REH cell (cell line): ENCODE results near the gene ANP32D.

GRCh38 chr12:47874361-47875303, 30.2 kb downstream of the VDR start:
- PRO-cap: no peak

- PRO-cap: no peak
Measured at GRCh38 chr12:47903783-47904455, 875 bp downstream of the VDR start.

DNA sequence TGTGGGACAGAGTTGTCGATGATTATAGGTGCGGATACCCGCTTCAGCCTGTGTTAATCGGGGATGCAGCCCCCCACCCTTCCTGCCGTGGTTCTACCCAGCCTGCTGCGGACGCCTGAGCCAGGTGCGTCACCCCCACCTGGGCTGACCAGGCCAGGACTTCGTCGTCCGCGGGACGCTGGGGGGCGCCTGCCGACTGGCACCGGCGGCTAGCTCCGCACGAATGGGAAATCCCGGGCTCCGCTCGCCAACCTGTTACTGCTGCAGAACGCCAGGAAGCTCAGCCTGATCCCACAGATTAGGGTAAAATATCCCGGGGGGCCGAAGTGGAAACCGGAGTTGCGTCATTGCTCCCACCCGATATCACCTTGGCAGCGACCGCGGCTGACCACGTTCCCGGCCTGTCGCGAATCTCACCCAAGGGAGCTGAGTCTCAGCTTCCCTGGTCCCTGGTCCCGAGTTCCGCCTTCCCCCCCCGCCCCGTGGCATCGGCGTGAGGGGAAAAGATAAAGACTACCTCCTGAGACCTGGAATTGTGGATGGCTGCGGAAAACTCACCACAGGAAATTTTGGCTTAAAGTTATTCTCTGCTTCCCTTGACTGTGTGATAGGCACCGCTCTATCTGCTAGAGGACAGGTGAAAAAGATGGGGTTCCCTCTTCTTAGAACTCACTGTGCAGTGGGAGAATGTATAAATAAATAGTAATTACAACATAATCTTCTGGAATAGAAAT, 634 bp upstream of the VDR start:
- PRO-cap: no peak

- PRO-cap: no peak
Measured at GRCh38 chr12:48021674-48022409, 17.6 kb upstream of the COL2A1 start.

GRCh38 chr12:48106464-48106640, 473 bp upstream of the SENP1 start:
- PRO-cap: no peak

- PRO-cap: bidirectional peak, plus-strand start at chr12:48183204, minus-strand start at chr12:48183080
Measured at GRCh38 chr12:48182841-48183392, 527 bp upstream of the CCDC184 start.

DNA sequence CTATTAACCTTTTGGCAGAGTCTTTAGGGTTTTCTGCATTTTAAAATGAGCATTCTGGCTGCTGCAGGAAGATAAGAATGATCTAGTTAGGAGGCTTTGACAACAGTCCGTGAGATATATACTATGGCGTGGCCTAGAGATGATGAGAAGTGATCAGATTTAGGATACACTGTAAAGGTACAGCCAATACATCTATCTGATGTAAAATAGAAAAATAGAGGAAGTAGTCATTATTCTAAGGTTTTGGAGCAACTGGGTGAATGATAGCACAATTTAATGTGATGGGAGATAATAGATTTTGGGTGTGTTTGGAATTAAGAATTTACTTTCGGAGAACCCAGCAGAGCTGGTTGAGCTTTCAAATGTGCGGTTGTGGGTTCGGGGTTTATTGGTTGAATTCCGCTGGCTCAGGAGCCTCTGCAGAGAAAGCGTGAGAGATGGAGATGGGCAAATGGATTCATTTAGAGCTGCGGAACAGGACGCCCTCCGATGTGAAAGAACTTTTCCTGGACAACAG, at the start of gene ANP32D:
TSS of gene ANP32D (plus strand) at position 332 of the 517 bp plus-strand sequence.
- PRO-cap: no peak

GRCh38 chr12:48656704-48656959, 25.4 kb downstream of the KANSL2 start:
- PRO-cap: no peak

GRCh38 chr12:48681145-48682090, 620 bp downstream of the KANSL2 start:
- PRO-cap: unidirectional peak, plus-strand start at chr12:48681514; unidirectional peak, minus-strand start at chr12:48681969

DNA sequence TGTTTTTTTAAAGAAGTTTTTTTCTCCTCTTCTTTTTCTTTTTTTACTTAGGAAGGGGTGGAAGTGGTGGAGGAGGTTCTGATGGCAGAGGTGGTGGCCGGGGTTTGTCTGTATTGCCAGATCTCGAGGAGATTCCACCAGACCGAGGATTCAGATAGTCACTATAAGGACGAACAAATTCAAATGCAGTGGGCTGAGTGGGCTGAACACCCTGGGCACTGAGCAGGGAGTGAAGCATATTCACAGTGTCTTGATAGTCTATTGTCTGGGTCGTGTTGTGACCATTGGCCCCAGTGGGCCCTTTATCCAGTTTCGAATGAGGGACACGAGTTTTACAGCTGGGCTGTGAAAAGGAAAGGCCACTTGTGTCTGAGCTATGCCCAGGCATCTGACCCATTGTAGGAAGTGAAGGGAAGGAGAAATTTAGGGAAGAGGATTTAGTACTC, 11.0 kb upstream of the KANSL2 start:
- PRO-cap: no peak

DNA sequence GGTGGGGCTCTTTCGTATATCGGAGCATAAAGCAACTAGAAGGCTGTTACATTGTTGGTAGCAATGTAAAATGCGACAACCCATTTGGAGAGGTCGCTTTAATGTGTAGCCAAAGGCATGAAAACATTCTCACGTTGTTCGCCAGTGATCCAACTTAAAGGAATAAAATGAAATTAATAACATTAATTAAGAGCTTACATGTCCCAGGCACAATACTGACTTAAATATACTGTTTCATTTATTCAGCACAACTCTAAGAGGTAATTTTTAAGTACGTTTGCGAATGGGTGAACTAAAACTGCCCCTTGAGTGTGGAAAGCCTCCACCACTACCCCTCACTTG, 982 bp upstream of the CCNT1 start:
- PRO-cap: unidirectional peak, minus-strand start at position 74 of the sequence

GRCh38 chr12:48768252-48768751, 20.6 kb downstream of the ADCY6 start:
- PRO-cap: no peak

DNA sequence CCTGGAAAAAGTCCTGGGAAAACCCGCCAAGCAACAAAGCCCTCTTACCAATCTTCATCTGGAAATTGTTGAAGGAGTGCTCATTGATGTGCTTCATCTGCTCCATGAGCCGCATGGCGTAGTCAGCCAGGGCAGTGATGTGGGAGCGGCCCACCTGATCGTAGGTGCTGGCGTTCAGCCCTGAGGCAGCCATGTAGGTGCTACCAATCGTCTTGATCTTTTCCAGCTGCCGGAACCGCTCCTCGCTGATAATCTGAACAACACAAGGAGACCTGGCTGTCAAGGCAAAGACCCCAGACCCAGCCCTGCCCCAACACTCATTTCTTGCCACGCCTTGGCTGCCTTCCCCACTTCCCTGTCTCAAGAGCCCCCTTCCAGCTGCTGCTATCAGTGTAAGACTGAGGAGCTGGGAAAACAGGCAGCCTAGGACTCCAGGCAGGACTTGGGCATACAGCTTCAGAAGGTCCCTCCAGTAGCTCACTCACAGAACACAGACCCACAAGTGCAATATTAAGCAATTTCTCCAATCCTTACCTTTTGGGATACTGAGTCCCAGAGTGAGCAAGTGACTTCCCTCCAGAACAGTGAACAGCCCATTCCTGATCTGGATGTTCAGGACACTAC, 18.1 kb downstream of the ADCY6 start:
- PRO-cap: no peak

- PRO-cap: no peak
Measured at GRCh38 chr12:48777330-48777926, 11.5 kb downstream of the ADCY6 start.

- PRO-cap: no peak
Measured at GRCh38 chr12:48850865-48851309, 1.1 kb downstream of the DDX23 start.

GRCh38 chr12:48861082-48861732, 4.5 kb downstream of the RND1 start:
- PRO-cap: no peak

GRCh38 chr12:48873323-48873722, 7.7 kb upstream of the RND1 start:
- PRO-cap: no peak

GRCh38 chr12:48881703-48882888, 16.4 kb upstream of the RND1 start:
- PRO-cap: no peak

DNA sequence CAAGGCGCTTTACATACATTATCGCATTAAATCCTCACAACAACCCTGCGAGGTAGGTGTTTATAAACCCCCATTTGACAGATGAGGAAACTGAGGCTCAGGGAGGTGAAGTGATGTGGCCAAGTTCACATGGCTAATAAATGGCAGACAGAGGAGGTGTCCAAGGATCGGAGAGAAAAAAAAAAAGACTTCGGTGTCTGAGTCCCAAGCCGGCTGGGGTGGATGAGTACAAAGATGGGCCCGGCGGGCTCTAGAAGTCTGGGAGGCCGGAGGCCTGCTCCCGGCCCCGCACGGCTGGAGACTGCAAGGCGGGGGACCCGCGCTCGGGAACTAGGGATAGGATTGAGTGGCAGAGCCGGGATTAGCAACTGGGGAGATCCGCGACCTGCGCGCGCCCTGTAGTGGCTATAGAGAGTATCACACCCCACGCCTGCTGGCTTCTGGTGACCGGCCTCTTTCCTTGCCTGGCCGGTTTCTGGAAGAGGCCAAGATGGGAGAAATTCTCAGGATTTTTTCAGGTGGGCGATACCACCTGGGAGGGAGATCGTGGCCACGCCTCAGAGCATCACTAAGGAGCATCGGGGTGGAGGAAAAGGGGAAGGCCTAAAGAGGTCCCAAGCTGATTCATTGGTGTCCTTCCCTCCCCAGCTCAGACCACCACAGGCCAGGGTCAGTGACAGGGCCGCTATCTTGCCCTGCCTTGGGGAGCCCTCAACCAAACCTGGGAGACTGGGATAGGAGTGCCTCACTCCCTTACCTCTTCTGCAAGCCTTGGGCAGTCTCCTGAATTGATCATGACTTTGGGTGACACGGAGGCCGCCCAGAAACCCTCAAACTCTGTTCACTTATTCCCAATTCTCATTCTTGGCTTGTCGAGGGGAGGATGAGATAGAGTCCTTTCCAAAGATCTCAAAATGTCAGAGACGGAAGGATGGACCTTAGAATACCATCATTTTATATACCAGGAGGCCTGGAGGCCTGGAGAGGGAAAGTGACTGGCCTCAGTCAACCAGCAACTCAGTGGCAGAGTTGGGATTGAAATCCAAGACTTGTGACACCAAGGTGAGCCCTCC, 3.6 kb downstream of the DDN start:
- PRO-cap: no peak

GRCh38 chr12:49129227-49129499, 2.0 kb downstream of the TUBA1B start:
- PRO-cap: no peak